Bronchus fibroblast of lung (primary cell): ENCODE measurements around a stretch of chr14.

DNA sequence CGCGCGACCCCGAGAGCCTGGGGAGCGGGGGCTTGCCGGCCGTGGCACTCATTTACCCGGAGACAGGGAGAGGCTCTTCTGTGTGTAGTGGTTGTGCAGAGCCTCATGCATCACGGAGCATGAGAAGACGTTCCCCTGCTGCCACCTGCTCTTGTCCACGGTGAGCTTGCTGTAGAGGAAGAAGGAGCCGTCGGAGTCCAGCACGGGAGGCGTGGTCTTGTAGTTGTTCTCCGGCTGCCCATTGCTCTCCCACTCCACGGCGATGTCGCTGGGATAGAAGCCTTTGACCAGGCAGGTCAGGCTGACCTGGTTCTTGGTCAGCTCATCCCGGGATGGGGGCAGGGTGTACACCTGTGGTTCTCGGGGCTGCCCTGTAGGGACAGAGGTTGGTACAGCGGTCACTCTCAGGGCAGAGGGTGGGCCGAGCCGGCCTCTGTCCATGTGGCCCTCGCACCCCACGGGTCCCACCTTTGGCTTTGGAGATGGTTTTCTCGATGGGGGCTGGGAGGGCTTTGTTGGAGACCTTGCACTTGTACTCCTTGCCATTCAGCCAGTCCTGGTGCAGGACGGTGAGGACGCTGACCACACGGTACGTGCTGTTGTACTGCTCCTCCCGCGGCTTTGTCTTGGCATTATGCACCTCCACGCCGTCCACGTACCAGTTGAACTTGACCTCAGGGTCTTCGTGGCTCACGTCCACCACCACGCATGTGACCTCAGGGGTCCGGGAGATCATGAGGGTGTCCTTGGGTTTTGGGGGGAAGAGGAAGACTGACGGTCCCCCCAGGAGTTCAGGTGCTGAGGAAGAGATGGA, 215.2 kb downstream of the TMEM121 start:
- RAMPAGE, long total RNA = no peak

- RAMPAGE, long total RNA = no peak
Measured at GRCh38 chr14:105905332-105905966, 379.1 kb downstream of the TMEM121 start.

DNA sequence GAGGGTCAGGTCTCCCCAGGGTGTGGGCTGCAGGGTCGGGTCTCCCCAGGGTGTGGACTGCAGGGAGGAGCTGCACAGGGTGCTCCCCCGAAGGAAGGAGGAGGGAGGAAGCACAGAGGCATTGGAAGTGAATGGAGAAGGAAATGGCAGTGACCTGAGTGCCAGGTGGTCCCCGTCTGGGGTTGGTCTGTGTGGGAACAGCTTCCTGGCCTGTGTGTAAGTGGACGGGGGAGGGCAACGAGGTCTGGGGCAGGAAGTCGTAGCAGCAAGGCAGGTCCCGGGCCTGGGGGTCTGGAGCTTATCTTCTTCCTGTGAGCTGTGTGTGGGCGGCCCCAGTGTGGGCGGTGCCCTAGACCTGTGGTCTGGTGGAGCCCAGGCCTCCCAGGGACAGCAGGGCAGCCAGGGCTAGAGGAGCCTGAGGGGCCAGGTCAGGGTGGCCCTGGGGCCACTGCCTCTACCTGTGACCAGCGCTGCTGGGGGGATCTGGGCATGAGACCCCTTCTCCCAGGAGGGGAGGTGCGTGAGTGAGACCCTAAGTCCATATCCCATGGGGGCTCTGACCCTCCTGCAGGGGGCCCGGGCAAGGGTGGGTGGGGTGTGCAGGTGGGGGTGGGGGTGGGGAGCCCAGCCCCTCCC, 382.2 kb downstream of the TMEM121 start:
- RAMPAGE, long total RNA = no peak

DNA sequence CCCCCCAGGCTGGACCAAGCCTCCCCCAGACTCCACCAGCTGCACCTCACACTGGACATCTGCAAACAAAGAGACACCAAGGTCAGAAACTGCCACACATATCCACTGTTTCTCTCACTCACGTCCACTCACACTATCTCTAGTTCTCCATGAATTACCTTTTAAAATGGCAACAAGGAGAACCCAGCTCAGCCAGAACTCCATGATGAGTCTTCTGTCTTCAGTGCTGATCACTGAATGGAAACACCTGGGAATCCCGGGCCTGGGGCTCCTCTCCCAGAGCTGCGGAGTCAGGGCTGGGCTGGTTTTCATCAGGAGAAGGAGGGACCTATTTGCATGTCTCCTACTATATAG, 562.0 kb downstream of the TMEM121 start:
- RAMPAGE, long total RNA = no peak

DNA sequence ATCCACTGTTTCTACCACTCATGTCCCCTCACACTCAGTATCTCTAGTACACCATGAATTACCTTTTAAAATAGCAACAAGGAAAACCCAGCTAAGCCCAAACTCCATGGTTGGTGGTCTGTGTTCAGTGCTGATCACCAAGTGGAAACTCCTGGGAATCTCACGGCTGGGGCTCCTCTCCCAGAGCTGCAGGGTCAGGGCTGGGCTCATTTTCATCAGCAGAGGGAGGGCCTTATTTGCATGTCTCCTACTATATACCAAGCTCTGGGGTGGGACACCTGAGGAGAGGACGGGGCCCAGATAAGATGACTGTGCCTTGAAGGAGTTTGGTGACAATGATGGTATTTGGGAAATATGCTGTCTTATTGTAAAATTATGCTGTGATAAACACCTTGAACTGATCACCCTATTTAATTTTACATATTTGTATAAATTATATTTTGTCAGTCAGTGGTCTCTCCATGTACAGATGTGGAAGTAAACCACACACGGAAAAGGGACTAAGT, 1031.0 kb downstream of the TMEM121 start:
- RAMPAGE, long total RNA = no peak

- RAMPAGE, long total RNA = no peak
Measured at GRCh38 chr14:106872311-106873445, 1346.3 kb downstream of the TMEM121 start.